Pericardium fibroblast (primary cell): ENCODE data around the gene RAB12.

DNA sequence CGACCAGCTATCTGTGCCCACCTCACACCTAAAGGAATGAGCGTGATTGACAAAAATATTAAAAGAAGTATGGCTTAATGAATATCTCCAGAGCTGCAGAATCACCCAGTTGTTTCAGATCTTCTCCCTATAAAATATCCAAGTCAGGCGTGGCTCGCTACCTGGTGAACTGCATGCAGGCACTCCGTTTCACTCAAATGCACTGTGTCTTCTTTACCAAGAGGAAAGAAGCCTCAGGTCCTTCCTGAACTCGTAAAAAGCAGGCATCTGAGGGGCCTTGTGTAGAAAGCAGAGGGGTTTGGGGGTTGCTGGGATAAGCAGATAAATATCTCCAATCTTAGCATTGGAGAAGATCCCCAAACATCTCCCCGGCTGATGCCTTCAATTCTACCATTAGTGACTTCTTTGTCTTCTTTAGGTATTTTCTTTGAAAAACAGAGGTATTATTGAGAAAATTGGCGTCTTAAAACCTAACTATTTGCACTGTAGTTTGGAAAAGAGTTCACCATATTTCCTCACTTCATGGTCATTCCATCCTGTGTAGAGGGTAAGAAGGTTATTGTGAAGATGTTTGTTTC, 67.8 kb downstream of the MYOM1 start:
- RAMPAGE, long total RNA, result no peak

DNA sequence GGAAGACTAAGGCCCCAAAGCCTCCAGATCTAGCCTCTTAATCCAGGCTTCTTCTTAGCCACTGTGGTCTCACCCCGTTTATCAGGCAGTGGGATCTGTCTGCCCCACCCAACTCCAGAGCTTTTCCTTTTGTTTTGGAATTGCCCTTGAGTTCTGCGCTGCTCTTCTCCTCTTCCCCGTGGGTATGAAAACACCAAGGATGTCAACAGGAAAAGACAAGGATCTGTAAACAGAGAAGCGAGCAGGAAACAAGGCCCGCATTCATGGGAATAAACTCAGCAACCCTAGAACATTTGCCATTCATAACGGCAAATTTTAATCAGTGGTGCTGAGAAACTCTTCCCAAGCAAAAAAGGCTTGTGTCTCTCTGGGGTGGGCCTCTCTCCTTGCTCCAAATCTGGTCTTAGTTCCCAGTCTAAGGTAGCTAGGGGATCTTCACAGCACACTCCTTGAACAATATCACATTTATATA, 21.5 kb downstream of the MYL12B start:
- RAMPAGE, long total RNA, result no peak

GRCh38 chr18:3456646-3457254, 6.8 kb downstream of the TGIF1 start:
- RAMPAGE, long total RNA, result no peak

GRCh38 chr18:3468677-3469129, 18.7 kb downstream of the TGIF1 start:
- RAMPAGE, long total RNA, result no peak

GRCh38 chr18:3794487-3795016, 344.6 kb downstream of the TGIF1 start:
- RAMPAGE, long total RNA, result no peak

DNA sequence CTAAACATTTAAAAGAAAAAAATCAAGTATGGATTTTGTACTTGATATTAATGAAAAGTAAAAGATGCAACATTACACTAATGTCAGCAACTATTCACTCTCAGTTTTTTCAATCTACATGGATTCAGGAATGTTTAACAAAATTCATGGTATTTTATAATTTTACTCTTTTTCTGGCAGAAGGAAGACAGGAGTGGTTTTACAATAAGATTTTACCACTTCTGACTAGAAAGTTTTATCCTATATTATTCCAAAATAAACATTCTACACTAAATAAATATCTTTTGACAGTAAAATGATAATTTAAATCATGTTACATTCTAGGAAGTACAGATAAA, 252.5 kb downstream of the DLGAP1 start:
- RAMPAGE, long total RNA, result no peak

DNA sequence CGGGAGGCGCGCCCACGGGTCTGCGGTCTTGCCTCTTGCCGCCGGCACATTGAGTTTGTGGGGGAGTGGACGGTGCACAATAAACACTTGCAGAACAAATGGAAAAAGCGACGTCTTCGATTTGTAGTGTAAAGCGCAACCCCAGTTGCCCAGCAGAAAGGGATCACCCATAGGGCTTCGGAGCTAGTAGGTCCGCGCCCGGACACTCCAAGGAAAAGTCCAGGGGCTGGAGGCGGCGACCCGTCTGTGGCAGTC, 976 bp upstream of the ZBTB14 start:
- RAMPAGE, long total RNA, result no peak

- RAMPAGE, long total RNA, result no peak
These were observed 54.9 kb downstream of the EPB41L3 start for GRCh38 chr18:5488740-5489479.

DNA sequence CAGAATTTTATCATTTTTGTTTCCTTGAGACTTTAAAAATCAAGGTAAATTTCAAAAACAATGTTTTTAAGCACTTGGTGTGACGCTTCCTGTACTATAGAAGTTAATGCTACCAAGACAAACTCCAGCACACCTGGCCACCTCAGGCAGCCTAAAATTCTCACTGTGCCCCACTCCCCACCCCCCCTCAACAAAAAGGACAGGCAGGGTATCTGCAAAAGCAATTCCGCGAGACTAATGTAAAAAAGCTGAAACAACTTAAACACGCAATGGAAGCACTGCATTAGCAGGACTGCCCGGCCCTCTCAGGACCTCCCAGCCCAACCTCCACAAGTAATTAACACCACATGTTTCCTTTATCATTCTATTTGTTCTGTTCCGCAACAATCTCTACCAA, 1.5 kb downstream of the EPB41L3 start:
- RAMPAGE, long total RNA, result no peak

- RAMPAGE, long total RNA, result no peak
These were observed 12.8 kb upstream of the EPB41L3 start for GRCh38 chr18:5556433-5557136.

GRCh38 chr18:6039483-6040318, 144.4 kb upstream of the TMEM200C start:
- RAMPAGE, long total RNA, result no peak

DNA sequence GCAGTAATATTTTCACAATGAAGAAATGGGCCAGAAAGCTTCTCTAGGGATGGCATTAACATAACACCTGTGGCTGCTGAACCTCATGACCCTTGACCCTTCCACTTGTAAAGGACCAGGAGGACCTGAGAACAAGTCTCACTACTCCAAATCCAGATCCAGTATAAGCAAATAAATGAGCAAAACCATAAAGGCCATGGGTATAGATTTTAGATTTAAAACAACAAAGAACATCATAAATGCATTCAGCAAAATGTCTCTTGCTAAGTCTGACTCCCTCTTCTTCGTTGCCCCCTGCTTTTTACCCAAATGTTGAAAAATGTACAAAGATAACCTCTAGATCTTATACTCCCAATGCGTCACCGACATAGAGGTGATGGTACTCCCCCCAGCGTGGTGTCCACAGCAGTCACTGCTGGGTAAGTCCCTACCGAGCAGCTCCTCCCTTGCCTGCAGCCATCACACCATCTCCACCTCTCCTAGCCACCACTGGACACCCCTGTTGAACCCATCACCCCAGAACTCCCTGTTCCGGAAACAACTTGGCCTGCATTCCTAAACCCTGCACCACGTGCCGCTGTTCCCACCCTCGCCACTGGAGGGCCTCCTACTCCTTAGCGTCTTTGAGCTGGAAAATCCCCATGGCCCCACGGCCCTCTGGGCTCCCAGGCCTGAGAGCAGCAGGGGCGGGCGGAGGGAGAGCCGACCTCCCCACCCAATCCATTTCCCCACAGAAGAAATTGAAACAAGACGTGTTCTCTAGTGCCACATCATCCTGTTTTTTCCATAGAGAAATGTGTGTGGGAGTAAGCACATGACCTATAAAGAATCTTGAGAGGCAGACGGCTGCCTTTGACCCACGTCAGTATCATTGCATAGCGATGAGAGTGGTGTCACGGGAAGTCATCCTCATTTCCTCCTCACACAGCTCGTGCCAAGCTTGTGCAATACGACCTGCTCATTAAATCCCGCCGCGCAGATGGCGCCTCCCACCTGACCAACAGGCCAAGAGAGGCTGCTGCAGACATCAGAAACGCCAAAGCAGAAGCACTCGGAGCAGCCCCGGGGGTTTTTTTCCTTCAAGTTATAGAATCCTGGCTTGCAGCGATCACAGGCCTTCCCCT, 79.4 kb downstream of the LAMA1 start:
- RAMPAGE, long total RNA, result no peak

- RAMPAGE, long total RNA, result no peak
These were observed 89.1 kb downstream of the PTPRM start for GRCh38 chr18:7656020-7656824.

DNA sequence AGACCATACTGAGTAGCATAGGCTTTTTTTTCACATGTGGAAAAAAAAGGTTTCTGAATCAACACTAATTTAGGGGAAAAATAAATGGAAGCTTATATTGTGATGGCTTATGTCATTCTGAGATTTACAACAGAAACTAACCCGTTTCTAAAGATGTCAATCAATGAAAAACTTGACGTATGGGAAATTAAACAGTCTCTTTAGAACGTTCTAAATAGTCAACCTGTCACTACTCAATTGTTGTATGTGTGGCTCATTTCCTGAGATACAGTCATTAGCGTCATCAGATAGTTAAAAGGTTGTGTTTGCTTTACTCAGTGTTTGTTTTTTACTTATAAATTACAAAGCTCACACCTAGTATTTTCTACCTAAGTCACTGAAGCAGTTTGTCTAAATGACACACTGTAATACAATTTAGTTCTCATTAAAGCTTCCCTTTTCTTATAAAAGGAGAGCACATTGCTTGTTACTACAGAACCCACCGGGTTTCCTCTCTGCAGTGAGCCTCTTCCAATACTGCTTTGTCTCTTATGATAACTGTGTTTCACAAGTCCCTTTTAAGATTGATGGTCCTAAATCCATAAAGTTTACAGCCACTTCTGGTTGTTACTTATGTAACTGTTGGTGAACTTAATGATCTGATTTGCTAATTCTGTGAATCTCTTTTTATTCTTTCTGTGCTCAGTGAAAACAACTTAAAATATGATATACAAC, 311.8 kb downstream of the PTPRM start:
- RAMPAGE, long total RNA, result no peak

DNA sequence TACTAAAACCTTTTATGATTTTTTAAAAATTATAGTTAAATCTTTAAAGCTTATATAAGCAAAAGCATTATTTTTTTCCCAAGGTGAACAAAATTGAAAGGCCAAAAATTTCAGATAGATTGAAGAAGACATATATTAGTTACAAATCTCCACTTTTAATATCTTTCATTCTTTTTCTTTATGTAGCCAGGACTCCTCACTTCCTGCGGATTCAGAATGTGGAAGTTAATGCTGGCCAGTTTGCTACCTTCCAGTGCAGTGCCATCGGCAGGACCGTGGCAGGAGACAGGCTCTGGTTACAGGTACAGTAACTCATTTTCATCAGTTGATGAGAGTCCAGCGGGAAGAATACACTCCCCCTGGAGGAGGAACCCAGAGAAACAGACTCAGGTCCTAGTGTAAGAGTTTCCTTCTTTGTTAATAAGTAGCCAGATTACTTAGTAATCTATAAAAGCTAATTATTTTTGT, 359.3 kb downstream of the PTPRM start:
- RAMPAGE, long total RNA, result no peak

- RAMPAGE, long total RNA, result no peak
These were observed 485.0 kb downstream of the PTPRM start for GRCh38 chr18:8052136-8052471.

- RAMPAGE, long total RNA, result no peak
These were observed 267.9 kb upstream of the RAB12 start for GRCh38 chr18:8341335-8341819.

GRCh38 chr18:8608685-8609599, at the start of gene RAB12:
Gene RAB12, plus strand, starts transcription at chr18:8609437.
- RAMPAGE, long total RNA, result no peak

DNA sequence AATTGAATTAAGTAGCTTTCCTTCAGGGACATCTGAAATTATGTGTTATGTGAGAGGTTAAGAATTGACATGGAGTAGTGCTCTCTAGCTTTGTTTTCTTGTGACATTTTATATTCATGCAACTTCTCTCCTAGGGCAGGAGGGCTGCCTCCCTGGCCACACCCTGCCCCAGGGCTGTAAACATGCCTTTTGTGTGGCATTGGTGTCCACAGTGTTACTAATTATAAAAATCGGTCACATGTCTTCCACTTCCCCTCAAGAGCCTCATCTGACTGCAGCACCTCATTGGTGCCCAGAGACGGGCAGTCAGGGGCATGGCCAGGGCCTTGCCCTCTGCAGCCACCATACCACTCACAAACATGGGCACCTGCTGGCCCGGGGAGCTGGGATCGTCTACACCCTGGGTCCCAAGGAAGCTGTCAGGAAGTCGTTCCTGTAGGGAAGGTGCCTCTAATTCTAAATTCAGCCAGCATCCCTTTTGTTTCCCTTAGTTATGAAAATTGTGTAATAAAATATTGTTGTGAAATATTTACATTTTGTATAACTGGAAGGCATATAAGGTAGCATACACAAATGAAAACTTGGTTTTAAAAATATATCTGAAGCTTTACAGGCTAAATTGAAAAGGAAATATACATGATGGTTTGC, 14.6 kb downstream of the RAB12 start:
- RAMPAGE, long total RNA, result no peak

GRCh38 chr18:8632722-8633536, 23.7 kb downstream of the RAB12 start:
- RAMPAGE, long total RNA, result no peak